ENCODE data around the genes AVPR1A and RXYLT1.

- PRO-cap = no peak
Measured at GRCh38 chr12:62817514-62818406, 117.2 kb downstream of the PPM1H start.

- PRO-cap = no peak
Measured at GRCh38 chr12:62860374-62861067, 74.4 kb downstream of the PPM1H start.

DNA sequence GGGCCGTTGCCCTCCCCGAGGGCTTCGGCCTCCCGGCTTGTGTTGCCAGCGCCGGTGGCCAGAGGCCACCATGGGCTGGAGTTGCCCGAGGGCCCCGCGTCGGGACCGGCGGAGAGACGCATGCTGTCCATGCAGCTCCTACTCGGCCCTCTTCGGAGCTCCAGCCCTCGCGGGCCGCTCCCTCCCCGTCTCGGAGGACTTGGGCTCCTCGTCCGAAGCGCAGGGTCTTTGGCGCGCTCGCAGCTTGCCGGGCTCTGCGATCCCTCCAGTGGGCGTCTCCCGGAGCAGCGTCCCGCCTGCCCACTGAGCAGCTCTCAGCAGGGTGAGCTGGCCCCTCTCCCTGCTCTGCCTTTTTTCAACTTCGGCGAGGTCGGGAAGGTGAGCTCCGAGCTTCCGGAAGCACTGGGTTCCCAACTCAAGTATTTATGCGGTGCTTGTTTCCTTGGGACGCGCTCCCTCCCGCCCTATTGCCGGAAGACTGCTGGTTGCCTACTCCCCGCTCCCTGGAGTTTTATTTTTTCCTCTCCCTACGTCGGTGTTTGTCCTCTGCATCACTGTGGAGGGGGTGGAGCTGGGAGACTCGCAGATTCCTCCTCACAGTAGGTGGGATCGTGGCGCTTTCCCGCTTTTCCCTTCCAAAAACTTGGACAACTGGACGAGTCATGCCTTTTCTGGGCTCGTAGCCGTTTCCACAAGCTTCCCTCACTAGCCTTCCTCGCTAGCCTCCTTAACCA is at the start of gene AVPR1A:
Gene AVPR1A (minus strand): TSS at position 487 of the 734 bp plus-strand sequence.
- PRO-cap = no peak

DNA sequence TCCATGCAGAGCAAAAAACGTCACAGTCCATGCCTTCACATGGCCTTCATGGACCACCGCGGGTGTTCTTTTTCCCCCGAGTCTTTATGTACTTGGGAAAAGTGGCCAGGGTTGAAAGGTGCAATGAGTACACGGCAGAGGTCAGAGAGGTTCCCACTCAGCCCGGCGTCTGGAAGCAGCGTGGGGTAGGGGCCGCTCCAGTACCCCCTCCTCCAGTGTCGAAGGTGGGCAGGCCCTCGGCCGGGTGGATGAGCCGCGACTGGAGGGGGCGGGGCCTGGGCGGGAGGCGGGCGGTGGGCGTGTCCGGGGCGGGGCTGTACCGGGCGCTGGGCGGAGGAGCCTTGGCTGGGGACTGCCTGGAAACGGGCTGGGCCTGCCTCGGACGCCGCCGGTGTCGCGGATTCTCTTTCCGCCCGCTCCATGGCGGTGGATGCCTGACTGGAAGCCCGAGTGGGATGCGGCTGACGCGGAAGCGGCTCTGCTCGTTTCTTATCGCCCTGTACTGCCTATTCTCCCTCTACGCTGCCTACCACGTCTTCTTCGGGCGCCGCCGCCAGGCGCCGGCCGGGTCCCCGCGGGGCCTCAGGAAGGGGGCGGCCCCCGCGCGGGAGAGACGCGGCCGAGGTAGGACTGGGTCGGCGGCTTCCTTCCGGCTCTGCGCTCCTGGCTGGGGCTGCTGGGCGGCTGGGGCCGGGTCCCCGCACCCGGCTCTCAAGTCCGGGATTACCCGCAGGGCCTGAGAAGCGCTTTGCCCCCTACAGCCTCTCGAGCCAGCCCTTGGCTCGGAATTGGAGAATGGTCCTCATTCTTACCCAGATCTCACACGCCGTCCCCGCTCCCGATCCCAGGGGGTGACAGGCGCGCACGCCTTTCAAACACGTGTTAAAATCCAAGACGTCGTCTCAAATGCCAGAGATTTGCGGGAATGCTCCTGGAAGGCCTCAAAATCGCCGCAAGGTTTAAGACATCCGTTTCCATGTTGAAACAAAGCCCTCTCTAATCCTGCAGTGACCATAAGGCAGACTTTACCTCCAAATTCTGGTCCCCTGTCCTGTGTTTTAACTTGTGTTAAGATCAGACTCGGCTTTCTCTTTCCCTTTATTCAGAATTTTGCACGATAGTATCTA is at the start of gene RXYLT1:
Gene RXYLT1 (plus strand): TSS at position 404 of the 1,127 bp plus-strand sequence.
- PRO-cap = bidirectional peak, plus-strand start at position 352 of the sequence, minus-strand start at position 223 of the sequence; bidirectional peak, plus-strand start at position 610 of the sequence, minus-strand start at position 657 of the sequence; bidirectional peak, plus-strand start at position 912 of the sequence, minus-strand start at position 981 of the sequence

- PRO-cap = no peak
Measured at GRCh38 chr12:63808803-63809148, 29.1 kb downstream of the RXYLT1 start.

DNA sequence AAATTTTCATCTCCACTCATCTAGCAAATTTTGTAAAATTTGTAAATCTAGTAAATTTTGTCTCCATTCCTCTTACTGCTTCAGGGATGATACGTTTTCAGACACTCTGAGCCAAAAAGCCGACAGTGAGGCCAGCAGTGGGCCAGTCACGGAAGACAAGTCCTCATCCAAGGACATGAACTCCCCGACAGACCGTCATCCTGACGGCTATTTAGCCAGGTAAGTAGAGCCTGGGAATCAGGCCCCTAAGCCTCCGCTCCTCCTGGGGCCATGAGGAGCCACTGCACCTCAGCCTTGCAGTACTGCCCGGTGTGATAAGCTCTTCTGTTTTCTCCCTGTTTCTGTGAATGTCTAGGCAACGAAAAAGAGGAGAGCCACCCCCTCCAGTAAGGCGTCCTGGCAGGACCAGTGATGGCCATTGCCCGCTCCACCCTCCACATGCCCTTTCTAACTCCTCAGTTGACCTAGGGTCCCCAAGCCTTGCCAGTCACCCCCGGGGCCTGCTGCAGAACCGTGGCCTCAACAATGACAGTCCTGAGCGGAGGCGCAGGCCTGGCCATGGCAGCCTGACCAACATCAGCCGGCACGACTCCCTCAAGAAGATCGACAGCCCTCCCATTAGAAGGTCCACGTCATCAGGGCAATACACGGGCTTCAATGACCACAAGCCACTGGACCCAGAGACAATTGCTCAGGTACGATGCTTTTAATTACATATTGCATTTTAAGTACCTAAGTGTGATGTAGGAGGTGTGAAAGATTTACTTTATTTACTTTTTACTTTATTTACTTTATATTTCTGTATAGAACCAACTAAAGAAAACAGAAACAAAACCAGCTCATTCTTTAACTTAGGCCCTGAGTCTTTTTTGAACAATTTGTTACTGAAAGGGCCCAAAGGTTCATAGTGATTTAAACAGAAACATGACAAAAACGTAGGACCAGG is 94.3 kb downstream of the KICS2 start:
- PRO-cap = no peak

DNA sequence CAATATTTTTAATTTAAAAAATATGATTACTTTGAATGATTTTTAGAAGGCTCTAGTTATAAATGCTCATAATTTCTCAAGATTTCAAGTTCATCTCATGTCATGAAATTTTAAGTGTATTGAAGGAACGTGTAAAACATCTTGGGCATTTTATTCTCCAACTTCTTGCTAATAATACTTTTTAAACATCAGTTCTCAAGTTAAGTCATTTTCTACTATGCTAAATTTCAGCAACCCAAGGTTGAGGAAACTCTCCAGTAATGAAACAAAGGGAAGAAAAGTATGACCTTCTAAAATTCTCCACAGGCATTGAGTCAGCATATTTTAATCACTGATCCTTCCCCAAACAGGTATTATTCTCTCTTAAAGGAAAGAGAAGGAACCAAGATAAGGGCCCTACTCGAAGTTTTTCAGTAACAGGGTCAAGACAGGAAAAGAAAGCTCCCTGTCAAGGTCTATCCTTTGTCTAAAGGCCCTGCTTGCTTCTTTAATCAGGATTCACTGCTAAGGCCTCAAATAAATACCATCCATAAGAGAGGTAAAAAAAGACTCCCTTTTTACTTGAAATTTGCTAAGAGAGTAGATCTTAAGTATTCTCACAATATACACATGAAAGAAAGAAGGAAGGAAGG is 3.0 kb downstream of the KICS2 start:
- PRO-cap = no peak

GRCh38 chr12:64596295-64596834 is 13.9 kb upstream of the RASSF3 start:
- PRO-cap = no peak

- PRO-cap = no peak
Measured at GRCh38 chr12:64665426-64666025, 55.2 kb downstream of the RASSF3 start.

DNA sequence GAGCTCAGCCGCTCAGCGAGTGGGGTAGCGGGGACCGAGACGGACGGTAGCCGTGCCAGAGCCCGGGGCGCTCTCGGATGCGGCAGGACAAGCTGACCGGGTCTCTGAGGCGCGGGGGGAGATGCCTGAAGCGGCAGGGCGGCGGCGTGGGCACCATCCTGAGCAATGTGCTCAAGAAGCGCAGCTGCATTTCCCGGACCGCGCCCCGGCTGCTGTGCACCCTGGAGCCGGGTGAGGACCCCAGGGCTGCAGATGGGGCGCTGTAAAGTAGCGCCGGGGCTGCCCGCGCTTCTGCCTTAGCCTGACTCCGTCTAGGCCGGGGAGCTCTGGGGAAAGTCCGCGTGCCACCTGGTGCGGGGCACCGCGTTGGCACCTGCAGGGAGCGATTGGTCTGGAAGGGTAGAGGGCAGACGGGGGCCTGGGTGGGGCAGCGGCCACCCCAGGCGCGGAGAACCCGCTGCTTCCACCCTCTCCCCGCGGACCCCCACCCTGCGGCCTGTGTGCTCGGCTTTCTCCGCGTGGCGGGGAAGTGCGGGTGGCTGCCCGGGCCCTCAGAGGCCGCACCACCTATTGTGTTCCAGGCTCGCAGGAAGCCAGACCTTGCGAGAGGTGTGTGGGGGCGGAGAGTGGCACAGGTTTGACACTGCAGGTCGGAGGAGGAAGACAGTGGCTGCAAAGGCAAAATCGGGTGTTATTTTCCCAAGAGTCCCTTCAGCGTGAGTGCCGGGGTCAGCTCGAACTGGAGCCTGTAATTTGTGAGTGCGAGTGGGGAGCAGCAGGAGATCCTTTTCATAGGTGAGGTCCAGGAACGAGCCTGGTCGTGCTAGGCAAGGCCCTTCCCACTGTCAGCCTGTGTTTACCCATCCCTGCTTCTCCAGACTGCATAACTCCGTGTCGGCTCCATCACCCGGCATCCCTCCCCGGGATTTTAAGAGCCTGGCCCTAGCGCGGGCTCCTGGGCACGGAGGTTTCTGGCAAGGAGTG is 648 bp downstream of the TBC1D30 start:
- PRO-cap = bidirectional peak, plus-strand start at position 292 of the sequence, minus-strand start at position 233 of the sequence; bidirectional peak, plus-strand start at position 643 of the sequence, minus-strand start at position 502 of the sequence; bidirectional peak, plus-strand start at position 931 of the sequence, minus-strand start at position 930 of the sequence

GRCh38 chr12:65209530-65210041 is 40.2 kb downstream of the LEMD3 start:
- PRO-cap = no peak

DNA sequence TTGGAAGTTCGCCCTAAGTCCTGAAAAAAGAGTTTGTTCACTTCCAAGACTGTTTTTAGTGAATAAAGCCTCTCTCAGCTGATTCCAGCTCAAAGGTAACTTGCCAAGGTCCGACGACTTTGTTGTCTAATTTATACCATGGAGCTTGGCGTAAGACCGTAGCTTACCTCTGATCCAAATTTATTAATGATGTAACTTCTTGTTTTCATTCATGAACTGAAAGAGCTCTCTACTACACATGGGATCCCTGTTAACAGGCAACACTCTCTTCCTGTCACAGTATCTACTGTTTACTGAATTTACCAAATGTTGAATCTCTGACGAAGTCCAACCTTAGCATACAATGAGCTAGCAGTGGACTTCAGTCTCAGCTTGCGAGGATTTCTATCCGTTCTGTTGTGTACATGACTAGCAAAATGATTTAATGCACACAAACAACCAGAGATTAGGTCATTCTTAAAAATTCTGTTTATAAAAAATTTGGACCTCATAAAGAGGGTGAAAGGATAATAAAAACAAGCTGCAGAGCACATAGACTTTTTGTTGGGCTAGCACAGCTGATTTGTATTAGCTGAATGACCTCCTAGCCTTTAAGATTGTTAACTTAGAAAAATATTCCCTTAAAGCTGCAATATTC is 49.1 kb downstream of the MSRB3 start:
- PRO-cap = no peak

GRCh38 chr12:65948436-65949092 is 124.3 kb downstream of the HMGA2 start:
- PRO-cap = no peak

- PRO-cap = no peak
Measured at GRCh38 chr12:66536906-66537193, 142.0 kb downstream of the GRIP1 start.

DNA sequence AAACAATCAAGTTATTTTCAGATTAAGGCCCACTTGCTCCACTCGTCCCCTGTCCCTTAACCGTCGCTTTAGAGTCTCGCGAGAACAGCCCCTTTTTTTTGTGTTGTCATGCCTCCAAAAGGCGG is 222 bp upstream of the CAND1 start:
- PRO-cap = bidirectional peak, plus-strand start outside the sequence, minus-strand start at position 78 of the sequence

- PRO-cap = no peak
Measured at GRCh38 chr12:67693785-67694513, 45.4 kb downstream of the DYRK2 start.

DNA sequence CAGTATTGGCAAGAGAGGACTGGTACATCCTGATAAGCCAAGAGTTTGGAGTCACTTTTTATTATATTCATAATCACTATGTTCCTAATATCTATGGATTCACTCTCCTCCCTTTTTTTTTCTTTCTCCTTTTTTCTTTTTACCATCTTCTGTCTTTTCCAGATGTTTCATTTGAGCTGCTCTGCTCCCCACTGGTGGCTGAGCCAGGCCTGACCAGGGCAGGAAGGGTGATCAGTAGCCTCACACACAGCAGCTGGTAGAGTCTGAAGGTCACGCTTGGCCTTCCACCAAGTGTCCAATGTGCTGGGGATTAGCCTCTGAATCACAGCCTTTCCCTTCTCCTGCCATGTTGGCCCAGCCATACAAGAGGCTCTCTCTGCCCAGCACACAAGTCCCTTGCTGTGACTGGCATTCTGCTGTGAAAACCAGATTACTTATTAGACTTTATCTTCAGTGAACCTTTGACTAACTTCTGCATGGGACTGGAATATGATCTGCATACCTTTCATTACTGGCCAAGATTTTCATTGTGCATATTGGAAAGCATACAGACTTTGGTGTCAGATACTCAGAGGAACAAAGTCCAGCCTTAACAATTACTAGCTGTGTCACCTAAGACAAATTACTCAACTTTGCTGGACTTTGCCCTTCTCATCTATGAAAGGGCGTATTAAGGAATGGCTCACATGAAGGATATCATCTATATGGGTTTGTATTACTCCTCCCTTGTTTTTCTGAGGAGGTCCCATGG is 99.3 kb downstream of the DYRK2 start:
- PRO-cap = no peak

DNA sequence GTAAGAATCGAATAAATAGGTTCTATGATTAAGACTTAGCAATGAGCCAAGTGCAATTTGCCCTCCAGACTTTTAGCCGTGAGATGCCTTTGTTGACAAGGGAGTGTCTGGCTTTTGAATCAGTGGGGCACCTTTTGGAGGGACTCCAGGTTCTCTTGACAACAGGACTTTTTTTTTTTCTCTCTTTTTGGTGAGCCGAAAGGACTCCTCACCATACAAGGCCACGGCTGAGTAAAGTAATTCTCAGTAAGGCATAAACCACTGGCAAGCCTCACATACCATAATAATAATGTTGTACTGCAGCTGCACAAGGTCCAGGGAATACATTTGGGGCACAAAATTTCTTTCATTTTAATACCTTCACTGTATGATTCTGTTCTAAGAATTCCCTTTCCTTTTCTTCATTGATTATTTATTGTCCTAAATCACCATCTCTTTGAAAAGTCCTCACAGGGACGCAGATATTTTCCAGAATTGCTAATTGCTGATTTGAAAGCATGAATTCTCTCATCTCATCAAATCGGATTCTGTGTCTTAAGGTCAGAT is 4.9 kb upstream of the MDM1 start:
- PRO-cap = no peak

DNA sequence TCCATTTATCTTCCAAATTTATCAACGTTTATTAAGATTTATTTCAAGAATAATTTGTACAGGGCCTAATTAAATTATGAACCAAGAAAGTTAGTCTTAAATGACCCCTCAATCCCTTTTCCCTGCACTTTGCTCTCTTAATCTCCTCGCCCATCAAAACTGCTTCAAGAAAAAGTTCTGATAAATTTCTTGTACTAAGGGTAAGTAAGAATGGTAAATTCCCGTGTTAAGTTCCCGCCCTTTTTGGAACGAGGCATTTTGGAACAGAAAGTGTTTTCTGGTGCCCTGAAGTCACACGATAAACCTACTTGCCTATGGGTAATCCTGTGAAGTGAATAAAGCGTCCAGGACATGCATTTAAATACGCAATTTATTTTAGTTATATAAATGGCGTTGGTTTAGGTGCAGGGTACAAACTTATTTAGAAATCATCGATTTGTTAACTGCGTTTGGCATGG is 820 bp upstream of the RAP1B start:
- PRO-cap = no peak

DNA sequence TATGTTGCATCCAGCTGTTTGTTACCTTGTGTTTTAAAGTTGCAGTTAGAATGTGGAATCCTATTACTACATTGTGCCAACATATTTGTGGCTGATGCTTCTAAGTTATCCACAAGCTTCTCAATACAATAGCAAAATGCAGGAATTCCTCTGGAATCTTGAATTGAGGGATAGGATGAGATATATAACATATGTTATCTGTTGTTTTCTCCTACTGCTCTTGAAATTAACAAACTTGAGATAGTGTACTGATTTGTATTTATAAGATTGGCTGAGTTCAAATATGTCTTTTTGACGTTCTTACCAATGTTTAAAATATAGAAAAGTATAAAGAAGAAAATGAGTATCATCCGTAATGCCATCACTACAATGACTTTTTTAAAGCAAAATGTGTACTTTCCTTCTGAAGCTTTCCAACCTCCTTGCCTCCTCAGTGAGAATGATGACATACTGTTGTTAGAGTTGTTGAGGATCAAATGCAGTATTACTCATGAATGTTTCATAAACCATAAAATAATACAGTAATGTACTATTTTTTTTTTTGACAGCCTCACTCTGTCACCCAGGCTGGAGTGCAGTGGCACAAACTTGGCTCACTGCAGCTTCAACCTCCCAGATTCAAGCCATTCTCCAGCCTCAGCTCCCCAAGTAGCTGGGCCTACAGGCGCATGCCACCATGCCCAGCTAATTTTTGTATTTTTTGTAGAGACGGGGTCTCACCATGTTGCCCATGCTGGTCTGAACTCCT is 6.7 kb downstream of the RAP1B start:
- PRO-cap = no peak

Data from neuron (in vitro differentiated cells).